SJSA1 (cell line): Measurements from ENCODE around the genes MCCD1, DDX39B and NCR3.

DNA sequence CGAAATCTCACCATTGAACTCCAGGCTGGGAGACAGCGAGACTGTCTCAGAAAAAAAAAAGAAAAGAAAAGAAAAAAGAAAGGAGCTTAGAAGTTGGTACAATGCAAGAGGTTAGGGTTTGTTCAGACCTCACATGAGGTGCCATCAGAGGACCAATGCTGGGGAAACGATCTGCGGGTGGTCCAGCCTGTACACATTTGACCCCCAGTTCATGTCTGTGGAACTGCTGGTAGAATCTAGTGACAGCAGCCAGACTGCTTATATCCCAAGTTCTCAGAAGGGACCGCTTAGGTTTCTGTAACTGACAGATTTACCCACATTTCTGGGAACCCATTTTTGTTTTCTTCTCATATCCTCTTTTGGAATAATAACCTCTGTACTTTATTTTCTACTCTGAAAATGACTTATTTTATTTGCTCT, 4.7 kb downstream of the PPP1R18 start:
- RAMPAGE, long total RNA = no peak

DNA sequence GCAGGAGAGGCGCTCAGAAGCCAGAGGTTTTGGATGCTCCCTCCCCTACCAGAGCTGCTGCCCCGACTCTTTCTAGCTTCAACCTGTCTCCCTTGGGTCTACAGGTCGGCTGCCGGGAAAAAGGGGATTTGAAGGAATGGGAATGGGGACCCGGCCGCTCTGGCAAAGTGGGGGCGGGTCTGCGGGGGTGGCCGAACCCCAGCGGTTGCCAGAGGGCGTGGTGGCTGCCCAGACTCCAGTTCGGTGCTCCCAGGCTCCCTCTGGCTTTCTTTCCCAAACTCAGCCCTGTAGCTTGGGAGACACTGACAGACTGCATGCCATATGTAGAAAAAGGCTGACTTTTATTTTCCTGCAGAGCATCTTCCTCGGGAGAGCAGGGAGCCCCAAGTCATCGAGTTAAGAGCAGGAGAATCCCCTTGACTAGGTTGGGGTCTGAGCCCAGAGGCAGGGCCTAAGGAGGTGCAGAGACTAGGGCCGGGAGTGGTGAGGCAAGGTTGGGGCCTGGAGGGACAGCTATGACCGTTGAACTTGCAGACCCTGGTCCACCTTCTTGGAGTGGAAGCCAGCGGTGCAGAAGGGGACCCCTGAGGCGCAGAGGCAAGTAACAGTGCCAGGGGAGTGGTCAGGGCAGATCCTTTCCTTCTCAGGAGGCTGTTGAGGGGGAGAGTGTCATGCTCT, 1.4 kb upstream of the PPP1R18 start:
- RAMPAGE, long total RNA = no peak

- RAMPAGE, long total RNA = no peak
Observed at GRCh38 chr6:30719178-30719676, 925 bp upstream of the TUBB start.

GRCh38 chr6:30812998-30814033, 69.0 kb upstream of the IER3 start:
- RAMPAGE, long total RNA = no peak

DNA sequence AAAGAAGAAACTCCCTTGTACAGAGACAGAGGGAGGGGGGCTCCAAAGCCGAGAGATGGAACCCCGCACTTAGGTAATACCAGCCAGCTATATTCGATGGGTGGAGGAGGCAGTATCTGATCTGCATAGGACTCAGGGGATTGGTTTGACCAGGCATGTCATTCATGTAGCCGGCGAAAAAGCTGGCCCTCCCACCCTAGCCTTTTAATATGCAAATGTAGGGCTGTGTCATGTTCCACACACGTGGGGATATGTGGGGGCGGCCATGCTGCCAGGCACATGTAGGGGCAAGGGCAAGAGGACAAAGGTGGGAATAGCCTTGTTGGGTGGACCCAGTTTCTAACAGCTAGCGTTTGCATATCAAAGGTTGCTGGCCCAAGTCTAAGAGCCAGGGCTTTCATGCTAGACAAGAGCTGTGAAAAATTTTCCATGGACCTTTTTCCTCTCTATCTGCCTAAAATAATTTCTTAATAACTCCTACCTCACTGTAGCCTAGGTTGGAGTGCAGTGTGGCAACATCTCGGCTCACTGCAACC, 39.1 kb upstream of the DDR1 start:
- RAMPAGE, long total RNA = no peak

DNA sequence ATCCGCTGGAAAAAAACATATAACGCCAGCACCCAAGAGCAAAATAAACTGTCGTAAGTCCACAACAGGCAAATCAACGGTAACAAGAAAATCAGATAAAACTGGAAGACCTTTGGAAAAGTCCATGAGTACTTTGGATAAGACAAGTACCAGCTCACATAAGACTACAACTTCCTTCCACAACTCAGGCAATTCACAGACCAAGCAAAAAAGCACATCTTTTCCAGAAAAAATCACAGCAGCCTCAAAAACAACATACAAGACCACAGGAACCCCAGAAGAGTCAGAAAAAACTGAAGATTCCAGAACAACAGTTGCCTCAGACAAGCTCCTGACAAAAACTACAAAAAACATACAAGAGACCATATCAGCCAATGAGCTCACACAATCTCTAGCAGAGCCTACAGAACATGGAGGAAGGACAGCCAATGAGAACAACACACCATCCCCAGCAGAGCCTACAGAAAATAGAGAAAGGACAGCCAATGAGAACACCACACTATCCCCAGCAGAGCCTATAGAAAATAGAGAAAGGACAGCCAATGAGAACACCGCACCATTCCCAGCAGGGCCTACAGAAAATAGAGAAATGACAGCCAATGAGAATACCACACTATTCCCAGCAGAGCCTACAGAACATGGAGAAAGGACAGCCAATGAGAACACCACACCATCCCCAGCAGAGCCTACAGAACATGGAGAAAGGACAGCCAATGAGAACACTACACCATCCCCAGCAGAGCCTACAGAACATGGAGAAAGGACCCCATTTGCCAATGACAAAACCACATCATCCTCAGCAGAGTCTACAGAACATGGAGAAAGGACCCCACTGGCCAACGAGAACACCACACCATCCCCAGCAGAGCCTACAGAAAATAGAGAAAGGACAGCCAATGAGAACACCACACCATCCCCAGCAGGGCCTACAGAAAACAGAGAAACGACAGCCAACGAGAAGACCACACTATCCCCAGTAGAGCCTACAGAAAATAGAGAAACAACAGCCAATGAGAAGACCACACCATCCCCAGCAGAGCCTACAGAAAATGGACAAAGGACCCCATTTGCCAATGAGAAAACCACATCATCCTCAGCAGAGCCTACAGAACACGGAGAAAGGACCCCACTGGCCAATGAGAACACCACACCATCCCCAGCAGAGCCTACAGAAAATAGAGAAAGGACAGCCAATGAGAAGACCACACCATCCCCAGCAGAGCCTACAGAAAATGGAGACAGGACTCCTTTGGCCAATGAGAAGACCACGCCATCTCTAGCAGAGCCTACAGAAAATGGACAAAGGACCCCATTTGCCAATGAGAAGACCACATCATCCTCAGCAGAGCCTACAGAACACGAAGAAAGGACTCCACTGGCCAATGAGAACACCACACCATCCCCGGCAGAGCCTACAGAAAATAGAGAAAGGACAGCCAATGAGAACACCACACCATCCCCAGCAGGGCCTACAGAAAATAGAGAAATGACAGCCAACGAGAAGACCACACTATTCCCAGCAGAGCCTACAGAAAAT, 8.7 kb downstream of the MUCL3 start:
- RAMPAGE, long total RNA = no peak

DNA sequence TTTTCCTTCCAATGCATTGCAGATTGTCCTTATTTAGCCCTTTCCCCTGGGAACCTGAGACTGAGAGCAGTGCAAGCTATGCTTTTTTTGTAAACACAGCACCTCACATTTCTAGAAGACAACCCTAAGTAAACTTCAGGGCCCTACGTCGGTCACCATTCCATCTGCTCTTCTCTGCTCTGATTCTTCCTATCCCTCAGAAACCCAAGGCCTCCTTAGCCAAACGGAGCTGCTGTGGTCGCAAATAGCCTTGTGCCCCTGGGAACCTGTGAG, 28.9 kb downstream of the C6orf15 start:
- RAMPAGE, long total RNA = no peak

- RAMPAGE, long total RNA = no peak
Observed at GRCh38 chr6:31164892-31165735, 5.4 kb downstream of the POU5F1 start.

DNA sequence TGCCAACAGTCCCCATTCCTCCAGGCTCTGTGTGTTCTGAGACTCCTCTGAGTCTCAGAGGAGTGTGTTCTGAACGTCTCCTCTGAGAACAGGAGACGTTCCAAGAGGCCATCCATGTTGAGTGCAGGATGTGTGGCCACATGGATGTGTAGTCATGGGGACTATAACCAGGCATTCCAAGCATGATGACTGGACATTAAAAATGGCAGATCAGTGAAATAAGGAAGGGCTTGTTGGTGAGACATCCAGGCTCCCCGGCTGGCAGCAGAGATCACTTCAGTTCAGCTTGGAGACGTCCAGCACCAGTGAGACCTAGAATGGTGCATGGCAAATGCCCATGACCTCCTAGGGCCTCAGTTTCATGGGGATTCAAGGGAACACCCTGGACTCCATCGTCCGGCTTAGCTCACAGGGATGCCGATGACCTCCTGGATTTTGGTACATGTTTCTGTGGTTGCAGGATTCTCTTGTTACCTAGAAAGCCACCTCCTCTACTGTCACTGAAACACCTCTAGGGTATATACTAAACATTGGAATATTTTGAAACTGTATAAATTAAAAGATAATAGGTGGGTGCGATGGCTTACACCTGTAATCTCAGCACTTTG, 34.4 kb upstream of the POU5F1 start:
- RAMPAGE, long total RNA = no peak

DNA sequence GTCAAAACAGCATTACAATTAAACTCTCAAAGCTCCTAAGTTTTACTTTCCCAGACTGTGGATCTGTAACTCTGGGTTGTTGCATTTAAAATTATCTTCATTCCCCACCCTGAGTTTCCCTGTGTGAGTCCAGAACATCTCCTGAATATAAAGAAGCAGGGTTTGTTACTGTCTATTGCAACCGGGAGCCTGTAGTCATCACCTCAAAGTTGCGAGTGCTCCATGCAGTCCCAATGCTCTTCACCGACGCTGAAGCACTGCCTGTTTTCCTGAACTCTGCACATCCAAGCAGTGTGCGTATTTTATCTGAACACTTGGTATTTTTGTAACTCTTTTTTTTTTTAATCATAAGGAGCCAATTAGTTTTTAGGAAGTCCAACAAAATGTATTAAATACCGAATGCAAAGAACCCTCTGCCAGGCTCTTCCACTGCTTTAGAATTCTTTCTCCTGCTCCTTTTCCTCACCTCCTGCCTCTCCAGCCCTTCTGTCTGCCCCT, 928 bp upstream of the HLA-B start:
- RAMPAGE, long total RNA = no peak

DNA sequence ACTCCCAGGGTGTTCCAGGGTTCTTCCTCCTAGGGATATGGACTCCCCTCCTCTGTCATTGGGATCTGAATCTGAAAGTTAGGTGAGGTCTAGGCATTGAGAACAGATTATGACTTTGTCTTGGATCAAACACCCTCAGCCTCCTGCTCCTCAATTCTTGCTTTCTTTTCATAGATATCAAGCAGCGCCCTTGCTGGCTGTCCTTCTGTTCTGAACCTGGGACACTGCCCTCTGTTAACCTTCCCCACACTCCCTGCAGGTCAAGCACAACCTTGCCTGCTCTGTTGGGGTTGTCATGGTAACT, 16.5 kb upstream of the MICA start:
- RAMPAGE, long total RNA = no peak

DNA sequence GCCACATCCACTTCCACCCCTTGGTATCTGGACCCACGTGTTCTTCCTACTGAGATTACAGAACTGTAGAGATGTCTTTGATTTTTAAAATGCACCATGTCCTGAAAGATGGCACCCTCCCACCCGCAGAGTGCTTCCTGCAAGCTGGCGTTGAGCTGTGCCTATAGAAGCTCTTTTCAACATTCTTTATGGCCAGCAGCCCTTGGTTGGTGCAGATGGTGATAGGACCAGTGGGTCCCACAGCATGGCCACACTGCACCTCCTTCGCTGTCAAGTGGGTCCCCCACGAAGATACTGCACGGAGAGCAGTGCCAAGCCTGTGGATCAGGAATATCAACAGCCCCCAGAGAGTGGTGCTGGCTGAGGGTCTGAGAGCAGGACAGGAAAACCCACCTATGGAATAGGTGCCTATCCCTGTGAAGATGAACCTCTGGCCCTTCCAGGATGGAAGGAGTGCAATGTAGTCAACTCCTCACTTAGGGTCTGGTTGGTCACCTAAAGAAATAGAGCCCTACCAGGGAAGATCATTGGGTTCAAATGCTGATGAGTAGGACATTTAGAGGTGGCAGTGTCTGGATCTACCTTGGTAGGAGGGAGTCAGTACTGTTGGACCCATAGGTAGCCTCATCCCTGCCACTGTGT, 33.7 kb upstream of the MICB start:
- RAMPAGE, long total RNA = no peak

- RAMPAGE, long total RNA = no peak
Observed at GRCh38 chr6:31528183-31528736, 502 bp upstream of the MCCD1 start.

- RAMPAGE, long total RNA = no peak
Observed at GRCh38 chr6:31528737-31529385, at the start of gene MCCD1. MCCD1 (plus strand) TSS chr6:31528962.

GRCh38 chr6:31541457-31542163, at the start of gene DDX39B:
DDX39B (minus strand) TSS chr6:31542003.
- RAMPAGE, long total RNA = start-site peak on the minus strand at chr6:31541970-31542082, 62 and 183 reads in 2 replicates

- RAMPAGE, long total RNA = no peak
Observed at GRCh38 chr6:31577773-31578814, 2.7 kb downstream of the TNF start.

DNA sequence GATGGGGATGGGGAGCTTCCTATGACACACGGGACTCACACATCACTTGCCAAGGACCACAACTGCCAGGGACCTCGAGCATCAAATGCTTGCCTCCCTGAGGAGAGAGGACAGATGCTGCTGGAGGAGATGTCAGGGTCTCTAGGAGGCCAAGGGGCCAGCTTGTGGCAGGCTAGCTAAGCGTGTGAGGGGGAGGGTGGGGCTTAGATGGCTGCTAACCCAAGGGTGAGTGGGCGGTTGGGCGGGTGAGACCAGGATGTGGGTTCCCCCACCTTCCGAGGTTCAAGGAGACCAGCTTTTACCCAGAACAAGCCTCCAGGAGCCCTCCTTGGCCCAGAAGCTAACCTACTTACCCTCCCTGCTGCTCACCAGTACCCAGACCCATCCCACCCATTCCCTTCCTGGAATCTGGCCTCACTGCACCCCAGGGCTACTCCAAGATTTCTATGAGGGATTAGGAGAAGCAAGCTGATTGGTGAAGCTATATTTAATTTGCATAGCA, at the start of gene NCR3:
Gene NCR3, minus strand, starts transcription at position 189 of the 502 bp plus-strand sequence.
- RAMPAGE, long total RNA = no peak

DNA sequence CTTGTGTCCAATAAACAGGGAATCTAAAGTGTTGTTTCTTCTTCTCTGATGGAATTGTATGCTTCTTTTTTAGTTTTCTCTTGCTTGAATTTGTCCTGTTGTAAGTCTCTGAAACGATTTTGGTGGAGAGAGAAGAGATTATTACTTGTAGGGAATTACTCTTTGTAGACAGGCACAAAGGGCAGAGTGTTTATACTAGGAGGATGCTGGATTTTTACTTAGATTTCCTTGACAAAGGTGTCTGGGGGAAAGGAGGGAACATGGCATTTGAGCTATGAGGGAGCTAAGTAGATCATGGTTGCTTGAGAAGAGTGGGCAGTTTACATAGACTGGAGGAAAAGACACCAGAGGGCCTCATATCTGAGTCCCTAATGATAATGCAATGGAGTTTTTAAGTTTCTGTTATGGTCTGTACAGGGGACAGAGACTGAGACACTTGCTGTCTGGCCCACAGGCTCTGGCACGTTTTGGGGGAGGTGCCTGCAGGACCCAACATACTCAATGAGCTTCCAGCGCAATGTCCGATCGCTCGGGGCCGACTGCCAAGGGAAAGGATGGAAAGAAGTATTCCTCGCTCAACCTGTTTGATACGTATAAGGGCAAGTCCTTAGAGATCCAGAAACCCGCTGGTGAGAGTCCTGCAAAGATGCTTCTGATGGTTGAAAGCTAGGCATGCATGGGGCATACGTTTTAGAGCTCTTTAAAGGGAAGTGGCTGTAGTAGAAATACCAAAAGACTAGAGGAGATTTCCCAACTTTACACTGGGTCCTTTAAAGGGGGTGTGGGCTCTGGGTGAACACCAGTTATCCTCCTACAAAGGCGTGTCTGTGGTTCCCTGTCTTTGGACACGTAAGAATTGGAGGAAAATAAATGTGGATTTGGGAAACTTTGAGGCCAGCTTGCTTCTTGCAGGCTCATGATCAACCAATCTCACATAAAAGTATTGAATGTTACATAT, 2.0 kb downstream of the PRRC2A start:
- RAMPAGE, long total RNA = no peak

DNA sequence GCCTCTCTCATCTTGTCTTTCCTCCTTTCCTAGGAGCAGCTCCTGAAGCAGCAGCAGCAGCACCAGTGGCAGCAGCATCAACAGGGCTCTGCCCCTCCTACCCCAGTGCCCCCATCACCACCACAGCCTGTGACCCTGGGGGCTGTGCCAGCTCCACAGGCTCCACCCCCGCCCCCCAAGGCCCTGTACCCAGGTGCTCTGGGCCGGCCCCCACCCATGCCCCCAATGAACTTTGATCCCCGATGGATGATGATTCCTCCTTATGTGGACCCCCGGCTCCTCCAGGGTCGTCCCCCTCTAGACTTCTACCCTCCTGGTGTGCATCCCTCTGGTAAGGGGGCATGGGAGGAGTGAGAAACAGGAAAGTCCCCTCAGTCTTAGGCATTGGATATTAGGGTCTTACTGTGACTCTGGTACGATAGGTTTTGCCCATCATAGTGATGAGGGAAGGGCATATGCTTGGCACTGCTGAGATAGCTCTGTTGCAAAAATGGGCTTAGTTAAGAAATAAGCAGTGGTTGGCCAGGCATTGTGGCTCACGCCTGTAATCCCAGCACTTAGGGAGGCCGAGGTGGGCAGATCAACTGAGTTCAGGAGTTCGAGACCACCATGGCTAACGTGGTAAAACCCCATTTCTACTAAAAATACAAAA, 9.1 kb downstream of the PRRC2A start:
- RAMPAGE, long total RNA = no peak

DNA sequence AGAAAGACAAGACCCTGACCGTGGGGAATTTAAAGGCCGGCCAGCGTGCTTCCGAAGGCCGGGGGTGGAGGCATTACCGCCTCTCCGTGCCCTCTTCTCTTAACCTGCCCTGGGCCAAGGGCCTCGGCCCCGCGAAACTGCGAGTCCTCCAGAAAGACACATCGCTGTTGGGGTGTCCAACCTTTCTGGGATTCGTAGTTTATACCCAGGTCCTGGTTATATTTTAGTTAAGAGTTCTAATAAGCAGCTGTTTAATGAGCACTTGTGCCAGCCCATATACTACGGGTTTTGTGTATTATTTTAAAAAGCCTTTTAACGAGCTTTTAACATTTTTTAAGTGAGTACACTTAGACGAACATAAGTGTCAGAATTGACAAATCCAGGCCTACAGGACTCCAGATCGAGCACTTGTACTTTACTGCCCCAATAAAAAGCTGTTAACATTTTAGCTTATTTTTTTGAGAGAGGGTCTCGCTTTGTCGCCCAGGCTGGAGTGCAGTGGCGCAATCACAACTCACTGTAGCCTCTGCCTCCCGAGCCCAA, 850 bp upstream of the BAG6 start:
- RAMPAGE, long total RNA = no peak